BE2C (cell line): ENCODE data around the genes BLID, HSPA8 and GRAMD1B.

DNA sequence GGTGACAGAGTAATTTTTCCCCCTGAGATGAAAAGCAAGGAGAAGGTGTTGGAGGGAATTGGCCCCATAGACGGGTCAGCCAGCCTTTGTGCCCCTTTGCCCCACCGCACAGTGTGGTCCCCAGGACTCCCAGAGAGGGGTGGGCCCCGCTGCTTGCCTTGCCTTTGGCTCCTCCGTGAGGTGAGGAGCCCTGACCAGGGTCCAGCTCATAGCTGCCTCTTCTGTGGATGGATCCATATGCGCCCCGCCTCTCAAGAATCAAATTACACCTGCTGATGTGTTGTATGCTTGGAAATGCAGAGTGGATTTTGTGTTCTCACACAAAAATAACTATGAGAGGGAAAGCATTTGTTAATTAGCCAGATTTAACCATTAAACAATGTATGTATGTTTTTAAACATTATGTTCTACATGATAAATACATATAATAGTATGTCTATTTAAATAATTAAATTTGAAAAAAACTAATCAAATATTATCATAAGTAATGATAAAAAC, 27.8 kb downstream of the SORL1 start:
- RRBS: no CpG with 5 or more reads among the region's 6 CpGs

- RRBS: no CpG with 5 or more reads among the region's 4 CpGs
These were observed 44.9 kb downstream of the SORL1 start for GRCh38 chr11:121496972-121497534.

DNA sequence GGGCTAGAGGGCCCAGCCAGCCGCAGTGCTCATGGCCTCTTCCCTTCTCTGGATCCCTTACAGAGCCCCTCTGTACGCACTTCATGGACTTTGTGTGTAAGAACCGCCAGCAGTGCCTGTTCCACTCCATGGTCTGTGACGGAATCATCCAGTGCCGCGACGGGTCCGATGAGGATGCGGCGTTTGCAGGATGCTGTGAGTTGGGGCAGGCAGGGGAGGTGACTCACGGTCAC, 135.8 kb downstream of the SORL1 start:
- RRBS: no CpG with 5 or more reads among the region's 11 CpGs

GRCh38 chr11:121689222-121689745, 237.2 kb downstream of the SORL1 start:
- RRBS: no CpG with 5 or more reads among the region's 3 CpGs

- RRBS: 5% methylated on average over 8 of the region's 15 CpGs
These were observed 271.2 kb downstream of the SORL1 start for GRCh38 chr11:121723326-121723779.

- RRBS: no CpG with 5 or more reads among the region's 27 CpGs
These were observed 186.1 kb downstream of the BLID start for GRCh38 chr11:121929559-121930674.

- RRBS: no CpG with 5 or more reads among the region's 4 CpGs
These were observed 26.0 kb downstream of the BLID start for GRCh38 chr11:122089929-122090577.

GRCh38 chr11:122116048-122116608, at the start of gene BLID:
TSS of gene BLID (minus strand) at chr11:122116215.
- RRBS: no CpG with 5 or more reads among the region's 8 CpGs

DNA sequence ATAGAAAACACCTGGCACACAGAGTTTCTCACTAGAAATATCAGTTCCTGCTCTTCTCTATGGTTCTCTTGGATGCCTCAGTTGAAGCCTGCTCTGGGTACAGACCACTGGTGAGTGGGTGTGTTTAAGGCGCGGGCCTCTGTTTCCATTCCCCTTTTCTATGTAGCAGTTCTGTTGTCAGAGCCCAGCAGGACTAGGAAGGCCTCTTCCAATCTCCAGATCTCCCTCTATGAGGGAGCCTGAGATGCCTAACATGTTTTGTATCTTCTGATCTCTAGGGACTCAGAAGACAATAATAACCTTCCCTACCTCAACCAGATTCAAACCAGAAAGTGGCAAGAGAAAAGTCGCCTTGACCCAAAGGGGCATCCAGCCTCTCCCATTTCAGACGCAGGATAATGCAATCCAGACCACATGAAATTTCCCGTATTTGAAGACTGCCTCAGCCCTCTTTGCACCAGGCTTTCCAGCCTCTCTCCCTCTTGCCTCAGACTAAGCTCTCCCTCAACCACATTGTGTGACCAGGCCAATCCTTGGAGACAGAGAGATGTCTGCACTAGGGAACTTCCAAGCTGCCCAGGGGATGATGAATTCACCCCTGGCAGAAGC, 150.1 kb upstream of the UBASH3B start:
- RRBS: no CpG with 5 or more reads among the region's 5 CpGs

- RRBS: no CpG with 5 or more reads among the region's 10 CpGs
These were observed 89.5 kb upstream of the CRTAM start for GRCh38 chr11:122748699-122749384.

GRCh38 chr11:122808590-122808979, 29.7 kb upstream of the CRTAM start:
- RRBS: no CpG with 5 or more reads among the region's 2 CpGs

GRCh38 chr11:123061115-123062257, at the start of gene HSPA8:
TSS of gene HSPA8 (minus strand) at chr11:123062136.
- RRBS: 1% methylated on average over 14 of the region's 58 CpGs

DNA sequence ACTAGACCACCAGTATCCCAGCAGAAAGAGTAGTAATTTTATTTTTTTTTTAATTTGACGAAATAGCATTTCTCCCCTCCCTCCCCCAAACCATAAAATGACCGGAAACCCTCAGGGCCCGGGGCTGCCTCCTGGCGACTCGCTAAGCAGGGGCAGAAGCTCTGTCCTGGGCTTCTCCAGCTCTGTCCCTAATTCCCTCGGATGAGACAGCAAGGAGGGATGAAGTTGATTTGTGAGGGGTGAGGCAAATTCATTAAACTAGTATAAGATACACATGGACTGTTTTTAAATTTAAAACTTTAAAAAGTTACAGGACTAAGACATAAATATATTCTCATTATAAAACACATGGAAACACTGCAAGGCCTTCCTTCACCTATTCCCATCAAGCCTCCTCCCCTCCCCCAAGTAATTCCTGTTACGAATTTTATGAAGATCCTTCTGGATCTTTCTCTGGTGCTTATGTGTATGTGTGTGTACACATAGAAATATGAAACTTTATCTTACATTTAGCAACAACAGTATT, 57.1 kb downstream of the CLMP start:
- RRBS: no CpG with 5 or more reads among the region's 7 CpGs

- RRBS: no CpG with 5 or more reads among the region's 10 CpGs
These were observed 107.7 kb upstream of the CLMP start for GRCh38 chr11:123302669-123303198.

- RRBS: no CpG with 5 or more reads among the region's 5 CpGs
These were observed 112.9 kb upstream of the CLMP start for GRCh38 chr11:123307883-123308350.

GRCh38 chr11:123320240-123320507, 109.9 kb upstream of the GRAMD1B start:
- RRBS: no CpG with 5 or more reads among the region's 5 CpGs

DNA sequence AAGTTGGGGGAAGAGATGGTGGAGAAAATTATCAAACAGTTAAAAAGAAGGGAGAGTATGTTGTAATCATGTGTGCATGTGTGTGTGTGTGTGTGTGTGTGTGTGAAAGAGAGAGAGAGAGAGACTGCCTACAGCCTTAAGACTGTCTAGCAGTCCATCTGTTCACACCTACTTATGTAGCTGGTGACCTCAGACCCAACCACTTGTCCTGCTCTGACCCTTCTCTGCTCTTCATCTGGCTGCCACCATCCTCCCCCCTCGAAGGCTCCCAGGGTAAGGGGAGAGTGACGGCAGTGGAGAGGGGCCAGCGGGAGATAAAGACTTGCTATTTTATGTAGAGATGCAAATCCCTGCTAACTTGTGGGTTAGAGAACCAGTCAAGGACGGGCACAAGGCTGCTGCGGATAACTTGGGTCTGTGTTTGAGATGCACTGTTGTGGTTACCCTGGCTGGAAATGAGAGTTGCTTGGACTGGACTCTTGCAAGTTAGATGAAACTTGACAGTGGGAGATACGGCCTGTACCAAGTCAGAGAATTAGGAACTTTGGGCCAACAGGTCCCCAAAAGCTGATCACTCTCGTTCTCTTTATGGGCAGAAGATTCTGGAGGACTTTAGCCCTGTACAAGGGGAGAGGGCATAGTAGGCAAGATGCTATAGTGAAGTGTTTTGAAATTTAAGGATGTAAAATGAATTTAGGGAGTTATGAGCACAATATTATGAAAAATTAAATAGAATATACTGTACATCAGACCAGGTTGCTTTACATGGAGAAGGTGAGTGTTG, 24.8 kb upstream of the GRAMD1B start:
- RRBS: no CpG with 5 or more reads among the region's 7 CpGs

DNA sequence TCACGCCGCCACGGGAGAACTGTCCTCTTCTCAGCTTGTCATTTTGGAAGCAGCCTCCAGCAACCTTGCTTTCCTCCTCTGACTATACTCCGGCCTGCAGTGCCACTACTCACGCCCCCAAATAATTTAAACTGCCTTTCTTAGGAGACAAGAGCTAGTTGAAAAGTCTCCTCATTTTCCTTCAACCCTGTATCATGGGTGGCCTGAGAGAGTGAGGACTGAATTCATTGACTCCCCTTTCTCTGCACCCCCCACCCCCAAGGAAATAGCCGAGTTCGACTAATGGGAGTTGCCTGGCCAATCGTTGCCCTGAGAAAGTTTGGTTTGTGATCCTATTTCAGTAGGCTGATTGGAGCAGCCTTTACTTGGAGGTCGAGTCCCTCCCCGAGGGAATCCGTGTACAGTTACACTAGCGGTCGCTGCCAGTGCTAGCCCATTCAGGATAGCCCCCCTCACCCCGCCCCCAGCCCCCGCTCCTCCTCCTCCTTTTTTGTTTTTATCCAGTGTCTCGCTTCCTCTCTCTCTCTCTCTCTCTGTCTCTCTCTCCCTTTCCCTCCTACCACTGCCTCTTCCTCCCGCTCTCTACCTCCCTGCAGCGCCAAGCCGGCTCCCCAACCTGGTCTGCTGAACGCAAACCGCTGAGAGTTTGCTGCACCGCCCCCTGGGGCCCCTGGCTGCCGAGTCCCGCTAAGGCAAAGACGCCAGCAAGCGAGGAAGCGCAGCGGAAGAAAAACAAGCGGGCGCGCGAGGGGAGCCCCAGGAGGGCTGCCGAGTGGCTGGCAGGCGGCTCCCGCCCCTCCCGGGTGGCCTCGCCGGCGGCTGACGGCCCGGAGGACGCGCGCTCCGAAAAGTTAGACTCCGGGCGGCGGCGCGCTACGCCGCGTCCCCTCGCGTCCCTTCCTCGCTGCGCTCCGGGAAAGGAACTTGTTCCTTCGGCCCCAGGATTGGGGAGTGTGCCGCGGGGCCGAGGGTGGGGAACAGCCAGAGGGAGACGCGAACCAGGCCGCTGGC, at the start of gene GRAMD1B:
Gene GRAMD1B (plus strand): TSS at position 524 of the 1,011 bp plus-strand sequence.
- RRBS: 1% methylated on average over 13 of the region's 65 CpGs

- RRBS: no CpG with 5 or more reads among the region's 4 CpGs
These were observed 20.5 kb downstream of the GRAMD1B start for GRCh38 chr11:123450530-123451050.

DNA sequence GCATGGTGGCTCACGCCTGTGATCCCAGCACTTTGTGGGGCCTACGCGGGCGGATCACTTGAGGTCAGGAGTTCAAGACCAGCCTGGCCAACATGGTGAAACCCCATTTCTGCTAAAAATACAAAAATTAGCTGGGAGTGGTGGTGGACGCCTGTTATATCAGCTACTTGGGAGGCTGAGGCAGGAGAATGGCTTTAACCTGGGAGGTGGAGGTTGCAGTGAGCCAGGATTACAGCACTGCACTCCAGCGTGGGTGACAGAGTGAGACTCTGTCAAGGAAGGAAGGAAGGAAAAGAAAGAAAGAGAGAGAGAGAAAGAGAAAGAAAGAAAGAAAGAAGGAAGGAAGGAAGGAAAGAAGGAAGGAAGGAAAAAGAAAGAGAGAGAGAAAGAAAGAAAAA, 35.9 kb downstream of the GRAMD1B start:
- RRBS: no CpG with 5 or more reads among the region's 6 CpGs